HGPS cell (cell line): ENCODE data around the gene RAB11FIP2.

- RRBS: no CpG with 5 or more reads among the region's 7 CpGs
These were observed 194.1 kb downstream of the EMX2 start for GRCh38 chr10:117736549-117737138.

GRCh38 chr10:117804297-117805238, 242.2 kb downstream of the RAB11FIP2 start:
- RRBS: 60% methylated on average over 3 of the region's 18 CpGs

DNA sequence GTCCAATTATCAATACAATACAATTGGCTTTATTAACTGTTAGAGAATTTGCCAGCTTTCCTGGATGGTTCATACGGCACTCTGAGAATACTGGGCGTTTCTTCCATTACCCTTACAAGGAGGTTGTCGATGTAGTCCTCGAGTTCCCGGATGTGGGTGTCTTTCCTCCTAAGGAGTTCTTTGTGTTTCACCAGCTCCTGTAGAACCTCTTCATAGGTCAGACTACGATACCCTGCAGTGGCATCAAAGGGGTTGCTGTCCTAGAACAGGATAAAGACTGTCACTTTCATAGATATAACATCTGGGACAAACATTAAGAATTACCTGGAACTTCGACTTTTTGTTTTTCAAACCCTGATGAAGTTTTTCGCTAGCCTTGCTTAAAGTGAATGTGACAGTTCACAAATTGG, 37.8 kb downstream of the RAB11FIP2 start:
- RRBS: no CpG with 5 or more reads among the region's 8 CpGs

DNA sequence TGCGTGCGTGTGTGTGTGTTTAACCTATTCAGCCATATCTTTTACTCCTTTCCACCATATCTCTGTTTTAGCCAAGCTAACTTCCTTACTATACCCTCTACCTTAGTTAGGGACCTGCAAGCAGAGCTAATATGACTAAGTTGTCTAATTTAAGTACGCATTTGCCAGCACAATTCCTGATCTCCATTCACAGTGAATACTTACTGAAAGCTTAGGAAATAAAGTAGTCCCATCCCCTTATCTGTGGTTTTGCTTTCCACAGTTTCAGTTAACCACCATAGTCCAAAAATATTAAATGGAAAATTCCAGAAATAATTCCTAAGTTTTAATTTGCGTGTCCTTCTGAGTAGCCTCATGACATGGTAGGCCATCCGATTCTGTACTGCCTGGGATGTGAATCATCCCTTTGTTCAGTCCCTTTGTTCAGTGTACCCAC, 14.3 kb downstream of the RAB11FIP2 start:
- RRBS: no CpG with 5 or more reads among the region's 5 CpGs

DNA sequence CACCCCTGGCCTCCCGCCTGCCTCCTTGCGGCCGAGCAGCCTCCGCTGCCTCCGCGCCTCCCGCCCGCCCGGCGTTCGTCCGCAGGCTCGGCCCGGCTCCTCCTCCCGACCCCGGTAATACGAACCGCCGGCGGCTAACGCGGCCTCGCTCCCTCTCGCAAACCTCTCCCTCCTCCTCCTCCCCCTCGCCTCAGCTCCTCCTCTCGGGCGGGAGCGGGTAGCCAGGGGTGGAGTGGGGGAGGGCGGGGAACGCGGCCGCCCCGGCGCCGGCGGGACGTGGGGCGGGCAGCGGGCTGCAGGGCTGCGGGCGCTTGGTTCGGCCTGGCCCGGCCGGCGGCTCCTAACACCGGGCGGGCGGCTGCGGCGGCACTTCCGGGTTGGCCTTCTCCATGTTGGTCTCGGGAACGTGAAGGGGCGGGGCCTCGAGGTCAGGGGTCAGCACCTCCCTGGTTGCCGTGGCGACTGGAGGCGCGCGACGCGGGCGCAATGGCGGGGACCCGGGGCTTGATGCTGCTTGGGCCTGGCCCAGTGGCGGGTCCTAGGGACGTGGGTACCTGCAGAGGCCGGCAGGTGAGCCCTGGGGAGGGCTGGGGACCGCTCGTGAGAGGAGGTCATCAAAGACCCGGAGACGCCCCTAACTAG, at the start of gene RAB11FIP2:
Gene RAB11FIP2, minus strand, starts transcription at position 408 of the 642 bp plus-strand sequence.
- RRBS: 2% methylated on average over 23 of the region's 72 CpGs

GRCh38 chr10:118753849-118754619, 736 bp downstream of the CACUL1 start:
- RRBS: 0% methylated on average over 9 of the region's 37 CpGs

DNA sequence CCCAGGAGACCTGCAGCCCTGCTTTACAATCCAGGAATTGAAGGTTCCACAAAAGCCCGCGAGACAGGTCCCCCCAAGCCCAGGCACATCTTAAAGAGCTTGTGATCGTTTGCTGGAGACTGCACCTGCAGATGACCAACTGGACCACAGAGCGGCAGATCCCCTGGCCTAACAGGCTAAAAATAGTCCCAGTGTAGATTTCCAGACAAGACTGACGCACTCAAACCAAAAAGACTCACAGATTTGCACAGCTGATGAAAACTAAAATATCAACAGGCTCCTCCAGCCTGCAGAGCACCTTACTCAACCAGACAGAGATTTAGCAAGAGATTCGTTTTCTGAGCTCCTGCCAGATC, 22.8 kb upstream of the NANOS1 start:
- RRBS: no CpG with 5 or more reads among the region's 6 CpGs

DNA sequence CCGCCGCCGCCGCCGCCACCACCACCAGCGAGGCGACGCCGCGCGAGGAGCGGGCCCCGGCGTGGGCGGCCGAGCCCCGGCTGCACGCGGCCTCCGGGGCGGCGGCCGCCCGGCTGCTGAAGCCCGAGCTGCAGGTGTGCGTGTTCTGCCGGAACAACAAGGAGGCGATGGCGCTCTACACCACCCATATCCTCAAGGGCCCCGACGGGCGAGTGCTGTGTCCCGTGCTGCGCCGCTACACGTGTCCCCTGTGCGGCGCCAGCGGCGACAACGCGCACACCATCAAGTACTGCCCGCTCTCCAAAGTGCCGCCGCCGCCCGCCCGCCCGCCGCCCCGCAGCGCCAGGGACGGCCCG, 768 bp downstream of the NANOS1 start:
- RRBS: 1% methylated on average over 4 of the region's 54 CpGs

GRCh38 chr10:119031659-119032073, 2.2 kb downstream of the NANOS1 start:
- RRBS: no CpG with 5 or more reads among the region's 6 CpGs

DNA sequence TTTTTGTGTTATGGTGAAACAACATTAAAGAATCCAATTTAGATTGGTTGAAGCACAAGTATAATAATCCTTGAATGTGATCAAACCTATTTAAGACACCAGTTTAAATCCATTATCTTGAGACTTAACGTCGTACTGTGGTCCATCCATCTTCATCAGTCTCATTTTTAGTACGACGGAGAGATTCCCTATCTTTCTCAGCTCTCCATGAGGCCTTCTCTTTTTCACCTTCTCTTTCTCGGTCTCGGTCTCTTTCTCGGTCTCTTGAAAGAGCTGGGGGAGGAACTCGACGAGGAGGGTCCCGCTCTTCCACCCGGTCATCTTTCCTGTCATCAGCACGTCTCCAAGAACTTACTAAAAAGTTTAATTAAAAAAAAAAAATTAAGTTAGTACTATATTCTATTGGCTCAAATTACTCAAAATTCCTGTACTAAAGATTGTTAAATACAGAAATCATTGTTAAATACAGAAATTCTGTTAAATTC, 6.4 kb downstream of the NANOS1 start:
- RRBS: no CpG with 5 or more reads among the region's 12 CpGs

- RRBS: no CpG with 5 or more reads among the region's 9 CpGs
These were observed 11.6 kb downstream of the NANOS1 start for GRCh38 chr10:119041083-119041593.

DNA sequence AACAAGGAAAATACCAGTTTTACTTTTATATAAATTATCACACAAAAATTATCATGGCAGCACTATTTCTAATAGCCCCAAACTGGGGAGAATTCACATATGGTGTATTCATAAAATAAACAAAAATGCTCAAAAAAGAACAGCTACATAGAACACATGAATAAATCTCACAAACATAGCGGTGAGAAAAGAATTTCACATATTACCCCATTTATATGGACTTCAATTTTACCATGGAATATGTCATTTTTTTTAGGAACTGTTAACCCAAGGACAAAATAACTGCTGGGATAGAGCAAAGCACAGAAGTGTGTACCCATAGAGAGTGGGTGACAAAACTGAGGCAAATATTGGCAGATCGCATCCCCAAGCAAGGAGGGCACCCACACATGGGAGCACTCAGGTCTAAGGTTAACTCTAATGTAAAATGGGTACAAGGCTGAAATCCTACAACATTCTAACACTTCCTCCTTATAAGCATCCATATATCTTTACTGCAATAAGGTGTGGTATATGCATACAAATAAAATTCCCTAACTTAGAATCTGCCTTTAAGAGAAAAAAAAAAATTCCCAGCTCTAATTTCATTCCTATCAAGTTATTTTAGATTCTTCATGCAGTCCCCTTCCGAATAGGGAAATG, 18.8 kb downstream of the EIF3A start:
- RRBS: no CpG with 5 or more reads among the region's 3 CpGs

DNA sequence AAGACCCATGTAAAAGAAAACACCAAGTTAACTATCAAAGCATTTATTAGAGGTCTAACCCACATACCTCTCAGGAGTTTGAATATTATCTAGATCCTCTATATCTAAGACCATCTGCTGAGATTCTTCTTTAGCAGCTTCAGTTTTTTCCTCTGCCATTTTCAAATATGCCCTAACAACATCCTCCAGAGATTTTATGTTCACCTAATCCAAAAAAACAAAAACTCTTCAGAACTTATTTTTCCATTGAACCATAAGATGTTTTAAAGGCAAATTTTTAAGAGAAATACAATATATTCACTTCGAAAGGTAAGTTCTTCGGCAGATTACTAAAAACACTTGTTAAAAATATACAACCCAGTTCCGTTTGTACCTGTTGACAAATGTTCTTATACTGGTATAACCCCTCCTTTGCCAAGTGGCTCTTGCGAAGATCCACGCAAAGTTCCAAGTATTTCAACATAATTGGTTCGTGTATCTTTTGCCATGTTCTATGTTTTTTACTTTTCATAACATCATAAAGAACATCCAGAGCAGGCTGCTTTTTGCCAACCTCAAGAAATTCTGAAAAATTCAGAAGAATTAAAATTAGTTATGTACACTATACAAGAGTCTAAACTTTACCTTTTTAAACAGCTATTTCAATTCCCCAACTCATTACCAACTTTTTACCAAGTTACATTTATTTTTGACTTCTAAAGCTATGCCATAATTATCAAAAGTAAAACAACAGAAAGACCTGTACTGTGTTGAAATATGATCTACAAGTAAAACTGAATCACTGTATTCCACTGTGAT, 7.0 kb downstream of the EIF3A start:
- RRBS: no CpG with 5 or more reads among the region's 6 CpGs

- RRBS: no CpG with 5 or more reads among the region's 20 CpGs
These were observed 825 bp downstream of the PRDX3 start for GRCh38 chr10:119177649-119178324.

- RRBS: no CpG with 5 or more reads among the region's 2 CpGs
These were observed 13.9 kb downstream of the GRK5 start for GRCh38 chr10:119221270-119221671.

- RRBS: no CpG with 5 or more reads among the region's 3 CpGs
These were observed 23.4 kb downstream of the GRK5 start for GRCh38 chr10:119230651-119231241.

- RRBS: no CpG with 5 or more reads among the region's 14 CpGs
These were observed 35.1 kb downstream of the GRK5 start for GRCh38 chr10:119242197-119243051.

- RRBS: no CpG with 5 or more reads among the region's 11 CpGs
These were observed 99.3 kb downstream of the GRK5 start for GRCh38 chr10:119306558-119307136.

GRCh38 chr10:119360195-119360609, 152.8 kb downstream of the GRK5 start:
- RRBS: no CpG with 5 or more reads among the region's 3 CpGs

DNA sequence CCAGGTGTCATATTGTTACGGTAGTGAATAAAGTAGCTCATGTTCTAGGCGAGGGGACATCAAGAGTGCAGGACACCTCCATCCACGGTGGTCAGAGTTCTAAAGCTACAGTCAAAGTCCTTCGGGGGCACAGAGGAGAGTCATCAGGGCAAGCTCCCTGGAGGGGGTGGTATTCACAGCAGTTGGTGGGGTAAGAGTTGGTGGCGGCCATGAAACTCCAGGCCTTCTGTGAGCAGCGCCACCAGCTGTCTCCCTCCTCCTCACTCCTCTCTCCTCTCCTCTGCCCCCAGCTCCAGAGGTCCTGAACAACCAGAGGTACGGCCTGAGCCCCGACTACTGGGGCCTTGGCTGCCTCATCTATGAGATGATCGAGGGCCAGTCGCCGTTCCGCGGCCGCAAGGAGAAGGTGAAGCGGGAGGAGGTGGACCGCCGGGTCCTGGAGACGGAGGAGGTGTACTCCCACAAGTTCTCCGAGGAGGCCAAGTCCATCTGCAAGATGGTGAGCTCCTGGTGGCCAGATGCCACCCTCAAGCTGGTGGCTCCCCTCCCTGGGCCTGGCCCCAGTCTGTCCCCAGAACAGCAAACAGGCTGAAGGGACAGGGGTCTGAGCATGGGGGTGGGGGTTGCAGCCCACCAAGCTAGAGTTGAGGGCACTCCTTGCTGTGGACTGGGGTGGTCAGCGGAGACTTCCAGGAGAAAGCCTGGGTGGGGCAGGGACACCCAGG, 99.1 kb downstream of the RGS10 start:
- RRBS: no CpG with 5 or more reads among the region's 20 CpGs